GM19240 (cell line): ENCODE measurements around a stretch of chr17.

- RRBS = no CpG with 5 or more reads among the region's 26 CpGs
Observed at GRCh38 chr17:78861734-78863008, 21.6 kb upstream of the USP36 start.

GRCh38 chr17:78891816-78892469 is 11.1 kb downstream of the CEP295NL start:
- RRBS = no CpG with 5 or more reads among the region's 23 CpGs

DNA sequence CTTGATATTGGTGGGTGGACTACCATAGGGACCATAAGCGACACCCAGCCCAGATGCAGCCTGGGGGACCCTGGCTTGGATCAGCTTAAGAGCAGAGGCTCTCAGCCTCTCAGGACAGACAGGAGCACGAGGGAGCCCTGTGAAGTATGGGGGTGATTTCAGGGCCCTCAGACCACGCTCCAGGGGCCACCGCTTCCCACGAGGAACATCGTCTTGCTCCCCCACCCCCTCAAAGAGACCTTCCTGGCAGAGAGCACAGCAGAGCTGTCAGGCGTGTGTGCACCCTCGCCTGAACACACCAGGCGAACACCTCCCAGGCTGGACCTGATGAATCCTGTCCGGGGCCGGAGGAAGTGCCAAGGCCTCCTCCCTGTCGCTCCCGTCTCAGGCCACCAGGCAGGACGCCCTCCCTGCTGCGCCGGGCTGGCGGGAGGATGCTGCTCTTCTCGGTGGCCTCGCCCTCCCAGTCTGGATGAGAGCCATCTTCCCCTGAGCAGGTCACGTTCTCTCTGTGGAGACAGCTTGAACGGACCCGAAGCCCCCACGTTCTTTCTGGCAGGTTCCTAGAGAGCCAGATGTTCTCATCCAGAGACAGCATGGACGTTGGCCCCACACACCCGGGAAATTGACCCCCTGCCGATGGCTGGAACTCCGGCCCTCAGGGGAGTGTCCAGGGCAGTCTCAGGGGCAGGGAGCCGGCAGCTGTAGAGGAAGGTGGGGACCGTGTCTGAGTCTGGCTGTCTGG is 4.7 kb upstream of the TIMP2 start:
- RRBS = 66% methylated on average over 7 of the region's 29 CpGs

DNA sequence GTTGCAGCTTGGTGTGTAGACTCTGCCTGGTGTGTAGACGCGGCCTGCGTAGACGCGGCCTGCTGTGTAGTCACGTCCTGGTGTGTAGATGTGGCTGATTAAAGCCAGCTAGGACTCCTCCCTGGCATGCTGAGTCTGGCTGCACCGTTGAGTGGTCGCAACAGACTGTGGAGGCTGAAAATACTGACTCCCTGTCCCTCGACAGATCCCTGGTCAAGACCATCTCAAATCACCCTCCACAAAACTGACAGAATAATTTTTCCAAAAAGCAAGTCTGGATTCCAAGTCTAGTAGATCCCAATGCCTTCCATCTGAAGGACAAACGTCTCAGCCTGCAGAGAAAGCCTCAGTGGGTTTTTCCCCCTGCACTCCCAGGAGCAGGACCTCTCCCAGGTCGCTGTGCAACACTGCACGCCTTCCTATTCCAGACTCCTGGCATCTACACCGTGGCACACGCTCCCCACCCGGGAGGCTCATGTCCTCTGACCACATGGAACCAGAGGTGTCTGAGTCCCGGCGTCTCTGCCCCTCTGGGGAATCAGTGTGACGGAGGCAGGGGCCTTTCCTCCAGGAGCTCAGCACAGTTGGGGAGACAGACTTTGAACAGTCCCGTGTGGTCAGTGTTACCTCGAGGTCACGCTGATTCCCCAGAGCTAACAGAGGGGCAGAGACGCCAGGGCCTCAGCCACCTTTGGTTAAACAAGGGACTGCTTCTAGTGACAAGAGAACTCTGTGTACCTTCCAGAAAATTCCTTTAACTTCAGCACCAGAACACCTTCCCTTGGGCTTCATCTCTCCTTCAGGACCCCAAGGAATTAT is 6.9 kb downstream of the CANT1 start:
- RRBS = 97% methylated on average over 1 of the region's 22 CpGs

- RRBS = no CpG with 5 or more reads among the region's 11 CpGs
Observed at GRCh38 chr17:79007965-79008408, 1.6 kb downstream of the CANT1 start.

GRCh38 chr17:79008773-79009184 is 785 bp downstream of the CANT1 start:
- RRBS = no CpG with 5 or more reads among the region's 4 CpGs

GRCh38 chr17:79023135-79023527 is 838 bp upstream of the C1QTNF1 start:
- RRBS = no CpG with 5 or more reads among the region's 6 CpGs

- RRBS = no CpG with 5 or more reads among the region's 17 CpGs
Observed at GRCh38 chr17:79026277-79027256, 2.6 kb downstream of the C1QTNF1 start.

GRCh38 chr17:79087171-79087866 is 12.7 kb downstream of the ENGASE start:
- RRBS = no CpG with 5 or more reads among the region's 18 CpGs

- RRBS = no CpG with 5 or more reads among the region's 27 CpGs
Observed at GRCh38 chr17:79090470-79091011, 15.9 kb downstream of the ENGASE start.

- RRBS = no CpG with 5 or more reads among the region's 4 CpGs
Observed at GRCh38 chr17:79432997-79433216, 177.9 kb downstream of the RBFOX3 start.

- RRBS = no CpG with 5 or more reads among the region's 14 CpGs
Observed at GRCh38 chr17:79798518-79798811, 1.6 kb upstream of the CBX8 start.

- RRBS = 2% methylated on average over 17 of the region's 98 CpGs
Observed at GRCh38 chr17:79838324-79839365, 595 bp downstream of the CBX4 start.

DNA sequence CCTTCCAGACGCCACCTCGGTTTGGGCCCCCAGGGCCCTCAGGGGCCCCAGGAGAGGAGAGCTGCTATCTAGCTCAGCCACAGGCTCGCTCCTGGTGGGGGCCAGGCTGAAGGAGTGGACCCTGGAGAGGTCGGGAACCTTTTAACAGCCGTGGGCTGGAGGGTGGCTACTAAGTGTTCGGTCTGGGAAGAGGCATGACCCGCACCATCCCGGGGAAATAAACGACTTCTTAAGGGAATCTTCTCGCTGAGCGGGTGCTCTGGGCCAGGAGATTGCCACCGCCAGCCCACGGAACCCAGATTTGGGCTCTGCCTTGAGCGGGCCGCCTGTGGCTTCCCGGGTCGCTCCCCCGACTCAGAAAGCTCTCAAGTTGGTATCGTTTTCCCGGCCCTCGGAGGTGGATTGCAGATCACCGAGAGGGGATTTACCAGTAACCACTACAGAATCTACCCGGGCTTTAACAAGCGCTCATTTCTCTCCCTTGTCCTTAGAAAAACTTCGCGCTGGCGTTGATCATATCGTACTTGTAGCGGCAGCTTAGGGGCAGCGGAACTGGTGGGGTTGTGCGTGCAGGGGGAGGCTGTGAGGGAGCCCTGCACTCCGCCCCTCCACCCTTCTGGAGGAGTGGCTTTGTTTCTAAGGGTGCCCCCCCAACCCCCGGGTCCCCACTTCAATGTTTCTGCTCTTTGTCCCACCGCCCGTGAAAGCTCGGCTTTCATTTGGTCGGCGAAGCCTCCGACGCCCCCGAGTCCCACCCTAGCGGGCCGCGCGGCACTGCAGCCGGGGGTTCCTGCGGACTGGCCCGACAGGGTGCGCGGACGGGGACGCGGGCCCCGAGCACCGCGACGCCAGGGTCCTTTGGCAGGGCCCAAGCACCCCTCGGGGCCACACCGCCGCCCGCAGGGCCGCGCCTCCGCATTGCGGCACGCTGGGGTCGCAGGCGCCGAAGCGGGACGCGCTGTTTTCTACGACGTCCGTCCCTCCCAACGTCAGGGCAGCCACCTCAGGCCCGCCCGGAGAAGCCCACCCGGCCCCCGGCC is 3.6 kb upstream of the CBX4 start:
- RRBS = under 1% methylated on average over 6 of the region's 80 CpGs

DNA sequence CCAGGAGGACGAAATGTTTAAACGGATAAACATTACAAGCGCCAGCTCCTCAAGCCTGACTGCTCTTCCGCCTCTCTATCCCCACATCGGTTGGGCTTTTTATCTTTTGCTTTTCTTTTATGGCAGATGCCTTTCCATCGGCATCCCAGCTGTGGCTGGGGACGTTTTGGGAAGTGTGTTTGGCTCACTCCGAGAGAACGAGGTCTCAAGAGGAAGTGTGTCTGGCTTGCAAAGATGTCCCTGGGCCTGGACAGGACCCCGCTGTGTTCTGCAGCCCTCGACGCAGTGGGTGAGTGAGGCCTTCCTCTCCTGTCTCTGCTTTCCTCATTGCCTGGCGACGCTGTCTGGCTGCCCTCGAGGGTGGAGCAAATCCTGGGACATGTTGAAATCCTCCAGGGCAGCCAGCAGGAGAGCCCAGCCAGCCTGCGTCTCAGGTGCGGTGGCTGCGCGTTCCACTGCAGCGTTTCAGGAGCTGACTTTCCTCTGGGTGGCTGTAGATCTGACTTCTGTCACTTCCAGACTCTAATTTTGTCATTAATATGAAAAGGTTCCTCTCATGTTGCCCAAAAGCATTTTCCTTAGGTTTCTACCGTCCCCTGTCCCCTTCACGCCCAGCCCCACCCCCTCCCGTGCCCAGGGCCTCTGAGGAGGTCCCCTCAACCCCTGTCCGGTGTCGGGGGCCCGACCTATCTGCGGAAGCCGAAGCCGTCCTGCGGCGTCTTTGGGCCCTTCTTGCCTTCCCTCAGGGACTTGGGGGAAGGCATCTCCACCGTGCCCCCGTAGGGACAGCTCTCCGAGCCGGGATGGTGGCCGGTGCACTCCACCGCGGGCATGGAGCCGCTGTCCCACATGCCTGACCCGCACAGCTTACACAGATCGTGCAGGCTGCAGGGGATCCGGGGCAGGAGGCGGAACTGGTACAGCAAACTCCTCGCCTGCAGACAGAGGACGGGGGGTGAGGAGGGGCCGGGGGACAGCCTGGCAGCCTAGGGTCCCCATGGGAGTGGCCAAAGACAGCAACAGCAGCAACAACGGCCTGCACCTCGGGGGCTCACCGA is 95.2 kb downstream of the TBC1D16 start:
- RRBS = 85% methylated on average over 9 of the region's 49 CpGs

GRCh38 chr17:80002535-80003075 is 33.1 kb downstream of the TBC1D16 start:
- RRBS = no CpG with 5 or more reads among the region's 21 CpGs

DNA sequence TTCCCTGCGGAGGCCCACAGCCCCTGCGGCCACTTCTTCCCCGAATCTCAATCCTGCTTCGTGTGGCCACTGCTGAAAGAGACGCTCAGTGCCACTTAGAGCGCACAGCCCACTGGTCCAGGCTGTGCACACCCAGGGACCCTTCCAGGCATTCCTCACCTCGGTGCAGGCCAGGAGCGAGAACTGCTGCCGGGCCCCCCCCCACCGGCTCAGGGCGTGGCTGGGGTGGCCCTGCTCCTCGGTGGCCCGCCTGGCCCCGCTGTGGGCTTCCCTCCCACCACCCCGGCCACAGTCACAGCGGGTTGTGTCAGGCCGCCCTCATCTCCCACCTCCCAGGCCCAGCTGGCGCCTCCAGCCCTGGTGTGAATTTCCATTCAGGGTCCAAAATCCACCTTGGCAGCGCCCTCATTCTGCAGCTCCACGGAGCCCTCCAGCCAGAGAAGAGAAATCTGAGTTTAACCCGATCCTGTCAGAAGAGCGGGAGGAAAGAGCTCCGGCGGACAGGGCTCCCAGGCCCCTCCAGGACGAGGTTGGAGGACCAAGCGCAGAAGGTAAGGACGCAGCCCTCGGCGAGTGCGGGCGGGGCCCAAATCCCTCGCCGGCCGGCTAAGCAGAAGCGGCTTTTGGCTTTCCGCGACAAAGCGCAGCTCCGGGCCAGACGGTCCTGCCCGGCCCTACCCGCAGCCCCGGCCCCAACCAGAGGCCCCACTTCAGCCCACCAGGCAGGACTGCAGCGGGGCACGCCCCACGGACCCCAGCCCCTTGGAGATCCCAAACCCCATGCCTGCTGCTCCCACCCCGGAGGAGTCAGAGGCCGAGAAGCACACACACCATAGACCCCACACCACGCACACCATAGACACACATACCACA is 12.0 kb downstream of the TBC1D16 start:
- RRBS = 96% methylated on average over 10 of the region's 49 CpGs

- RRBS = no CpG with 5 or more reads among the region's 29 CpGs
Observed at GRCh38 chr17:80104268-80105059, 3.1 kb downstream of the GAA start.

- RRBS = 65% methylated on average over 2 of the region's 25 CpGs
Observed at GRCh38 chr17:80124228-80125157, 22.4 kb downstream of the EIF4A3 start.

- RRBS = 72% methylated on average over 4 of the region's 25 CpGs
Observed at GRCh38 chr17:80198447-80198930, 21.6 kb downstream of the SGSH start.